ENCODE results near the genes SPATA20, SPAG9, NME2 and PCTP.

DNA sequence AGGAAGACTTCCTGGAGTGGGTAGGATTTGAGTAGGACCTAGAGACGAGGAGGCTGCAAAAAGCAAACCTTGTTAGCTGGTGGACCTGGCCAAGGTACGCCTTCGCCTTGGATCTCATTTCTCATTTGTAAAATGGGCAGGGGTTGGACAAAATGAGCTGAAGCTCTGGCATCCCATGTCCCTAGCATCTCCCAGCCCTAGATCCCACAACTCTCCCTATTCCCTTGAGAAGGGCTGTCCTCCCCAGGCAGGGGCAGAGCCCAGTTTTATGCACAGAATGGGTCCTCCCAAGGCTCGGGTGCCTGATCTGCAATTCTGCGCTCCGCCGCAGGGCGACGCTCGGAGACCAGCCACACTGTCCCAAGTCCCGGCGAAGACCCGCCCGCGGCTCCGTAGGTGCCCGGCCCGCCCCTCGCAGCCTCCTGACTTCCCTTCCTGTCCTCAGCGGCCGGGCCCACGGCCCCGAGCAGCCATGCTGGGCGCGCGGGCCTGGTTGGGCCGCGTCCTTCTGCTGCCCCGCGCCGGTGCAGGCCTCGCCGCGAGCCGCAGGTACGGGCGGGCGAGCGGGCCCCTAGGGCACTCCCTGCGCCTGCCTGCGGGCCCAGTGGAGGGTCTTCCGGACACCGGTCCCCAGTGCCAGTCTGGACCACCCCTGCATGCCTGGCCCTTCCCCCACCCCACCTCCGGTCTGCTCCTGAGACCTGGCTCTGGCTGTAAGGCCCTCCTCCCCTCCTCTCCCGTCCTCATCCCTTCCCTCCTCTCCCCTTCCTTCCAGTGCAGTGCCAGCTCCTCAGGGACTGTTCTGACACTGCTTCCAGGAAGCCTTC is at the start of gene SPATA20:
SPATA20 (plus strand) TSS at position 438 of the 827 bp plus-strand sequence.
CAGE:
- cytosol, long polyA minus RNA: start-site peak on the plus strand centred at position 404 of the sequence, 125 bp wide, 23 reads
- cytosol, long polyA plus RNA: no peak
- long polyA plus RNA: no peak
- nucleus, long polyA minus RNA: start-site peak on the plus strand centred at position 465 of the sequence, 17 bp wide, 25 reads
- nucleus, long polyA plus RNA: start-site peak on the plus strand centred at position 457 of the sequence, 28 bp wide, 202 and 161 reads in 2 replicates

DNA sequence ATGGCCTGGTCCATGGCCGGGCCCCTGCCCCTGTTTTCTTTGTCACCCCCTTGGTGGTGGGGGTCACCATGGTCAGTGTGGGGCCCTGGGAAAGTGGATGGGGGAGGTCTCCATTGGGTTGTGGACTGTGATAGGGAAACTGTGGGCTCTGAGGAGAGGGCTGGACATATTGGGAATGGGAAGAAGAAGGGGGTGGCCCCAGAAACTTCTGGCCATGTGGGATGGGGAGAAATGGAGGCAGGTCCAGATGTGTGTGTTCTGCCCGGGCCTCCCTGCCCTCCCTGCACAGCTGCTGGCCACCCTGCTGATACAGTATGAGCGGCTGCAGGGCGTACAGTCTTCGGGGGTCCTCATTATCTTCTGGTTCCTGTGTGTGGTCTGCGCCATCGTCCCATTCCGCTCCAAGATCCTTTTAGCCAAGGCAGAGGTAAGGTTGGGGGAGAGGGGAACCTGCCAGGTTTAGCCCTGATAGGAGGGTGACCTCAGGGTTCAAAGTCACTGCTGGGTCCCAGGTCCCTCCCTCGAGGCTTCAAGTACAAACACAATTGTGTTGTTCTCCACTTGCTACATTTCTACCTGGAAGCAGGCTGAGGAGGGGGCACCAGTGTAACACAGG is 22.2 kb downstream of the ABCC3 start:
CAGE:
- cytosol, long polyA minus RNA: no peak
- cytosol, long polyA plus RNA: no peak
- long polyA plus RNA: no peak
- nucleus, long polyA minus RNA: no peak
- nucleus, long polyA plus RNA: no peak

CAGE:
- cytosol, long polyA minus RNA: no peak
- cytosol, long polyA plus RNA: no peak
- long polyA plus RNA: no peak
- nucleus, long polyA minus RNA: no peak
- nucleus, long polyA plus RNA: no peak
These were observed 19.5 kb downstream of the LUC7L3 start for GRCh38 chr17:50738615-50739495.

DNA sequence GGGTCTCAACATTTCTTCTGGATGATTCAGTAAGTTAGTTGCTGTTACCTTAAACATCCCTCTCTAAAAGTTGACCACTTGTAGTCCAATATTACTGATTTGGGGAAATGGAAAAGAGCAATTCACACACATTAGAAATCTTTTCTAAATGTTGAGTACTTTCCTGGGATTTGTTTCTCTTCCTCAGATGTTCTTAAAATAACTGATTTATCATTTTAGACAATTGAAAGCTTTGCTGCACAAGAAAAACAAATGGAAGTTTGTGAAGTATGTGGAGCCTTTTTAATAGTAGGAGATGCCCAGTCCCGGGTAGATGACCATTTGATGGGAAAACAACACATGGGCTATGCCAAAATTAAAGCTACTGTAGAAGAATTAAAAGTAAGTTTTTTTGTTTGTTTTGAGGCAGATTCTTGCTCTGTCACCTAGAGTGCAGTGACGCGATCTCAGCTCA is 22.9 kb downstream of the ANKRD40CL start:
CAGE:
- cytosol, long polyA minus RNA: no peak
- cytosol, long polyA plus RNA: no peak
- long polyA plus RNA: start-site peak on the plus strand centred at position 313 of the sequence, 116 bp wide, 557 and 657 reads in 2 replicates
- nucleus, long polyA minus RNA: start-site peak on the plus strand centred at position 315 of the sequence, 120 bp wide, 458 reads
- nucleus, long polyA plus RNA: no peak

DNA sequence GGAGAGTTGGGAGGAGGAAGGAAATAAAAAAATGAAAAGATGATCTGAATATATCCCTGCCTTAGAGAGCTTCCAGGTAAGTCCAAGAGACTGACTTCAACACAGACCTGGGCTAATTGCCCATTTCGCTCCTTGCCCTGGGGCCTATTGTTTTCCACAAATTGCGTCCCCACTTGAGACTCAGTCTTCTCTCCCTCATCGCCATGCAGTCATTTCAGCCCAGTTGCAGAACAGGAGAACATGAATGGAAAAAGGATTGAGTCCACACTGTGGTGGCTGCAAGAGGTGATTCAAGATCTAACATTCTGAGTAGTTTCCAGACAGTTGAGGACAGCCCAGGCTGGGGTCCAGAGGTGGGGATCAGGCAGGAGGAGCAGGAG is 21.6 kb upstream of the TOB1 start:
CAGE:
- cytosol, long polyA minus RNA: no peak
- cytosol, long polyA plus RNA: no peak
- long polyA plus RNA: no peak
- nucleus, long polyA minus RNA: no peak
- nucleus, long polyA plus RNA: no peak

DNA sequence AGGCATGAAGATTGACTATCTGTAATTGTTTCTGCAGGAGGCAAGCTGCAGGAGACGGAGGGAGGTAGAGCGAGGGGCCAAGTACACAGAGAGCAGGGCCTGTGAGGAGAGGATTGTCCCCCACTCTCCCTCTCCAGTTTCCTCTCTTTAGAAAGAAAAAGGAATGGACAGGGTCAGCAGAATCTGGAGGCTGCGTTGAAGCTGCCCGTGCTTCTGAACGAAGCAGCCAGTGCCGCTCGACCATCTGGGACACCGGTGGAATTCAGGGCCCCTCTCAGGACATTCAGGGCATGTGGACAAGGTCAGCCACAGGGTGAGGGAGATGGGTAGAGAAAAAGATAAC is 33.9 kb upstream of the TOB1 start:
CAGE:
- cytosol, long polyA minus RNA: no peak
- cytosol, long polyA plus RNA: no peak
- long polyA plus RNA: no peak
- nucleus, long polyA minus RNA: no peak
- nucleus, long polyA plus RNA: no peak

DNA sequence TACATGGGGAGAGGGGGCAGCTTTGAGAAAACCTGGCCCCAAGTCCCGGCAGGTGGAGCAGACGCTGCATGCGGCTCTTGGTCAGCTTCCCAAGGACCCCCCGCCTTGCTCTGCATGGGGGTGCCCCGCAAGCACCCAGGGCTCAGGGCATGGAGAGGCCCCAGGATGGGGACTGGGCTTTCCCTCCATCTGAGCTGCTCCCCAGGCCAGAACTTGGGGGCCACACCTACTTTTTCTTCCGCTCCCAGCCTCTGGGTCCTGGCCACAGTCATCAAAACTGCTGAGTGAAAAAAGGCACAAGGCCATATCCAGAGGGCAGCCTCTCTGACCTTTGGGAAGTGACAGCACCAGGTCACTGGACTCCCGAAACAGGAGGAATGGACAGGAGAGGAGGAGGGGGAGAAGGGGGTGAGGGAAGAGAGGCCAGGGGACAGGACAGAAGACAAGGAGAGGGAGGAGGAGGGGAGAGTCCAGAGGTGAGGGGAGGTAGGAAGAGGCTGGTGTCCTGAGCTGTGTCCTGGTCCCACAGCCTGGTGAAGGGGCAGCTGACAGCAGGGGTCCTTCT is 73.6 kb upstream of the TOB1 start:
CAGE:
- cytosol, long polyA minus RNA: no peak
- cytosol, long polyA plus RNA: no peak
- long polyA plus RNA: no peak
- nucleus, long polyA minus RNA: no peak
- nucleus, long polyA plus RNA: no peak

DNA sequence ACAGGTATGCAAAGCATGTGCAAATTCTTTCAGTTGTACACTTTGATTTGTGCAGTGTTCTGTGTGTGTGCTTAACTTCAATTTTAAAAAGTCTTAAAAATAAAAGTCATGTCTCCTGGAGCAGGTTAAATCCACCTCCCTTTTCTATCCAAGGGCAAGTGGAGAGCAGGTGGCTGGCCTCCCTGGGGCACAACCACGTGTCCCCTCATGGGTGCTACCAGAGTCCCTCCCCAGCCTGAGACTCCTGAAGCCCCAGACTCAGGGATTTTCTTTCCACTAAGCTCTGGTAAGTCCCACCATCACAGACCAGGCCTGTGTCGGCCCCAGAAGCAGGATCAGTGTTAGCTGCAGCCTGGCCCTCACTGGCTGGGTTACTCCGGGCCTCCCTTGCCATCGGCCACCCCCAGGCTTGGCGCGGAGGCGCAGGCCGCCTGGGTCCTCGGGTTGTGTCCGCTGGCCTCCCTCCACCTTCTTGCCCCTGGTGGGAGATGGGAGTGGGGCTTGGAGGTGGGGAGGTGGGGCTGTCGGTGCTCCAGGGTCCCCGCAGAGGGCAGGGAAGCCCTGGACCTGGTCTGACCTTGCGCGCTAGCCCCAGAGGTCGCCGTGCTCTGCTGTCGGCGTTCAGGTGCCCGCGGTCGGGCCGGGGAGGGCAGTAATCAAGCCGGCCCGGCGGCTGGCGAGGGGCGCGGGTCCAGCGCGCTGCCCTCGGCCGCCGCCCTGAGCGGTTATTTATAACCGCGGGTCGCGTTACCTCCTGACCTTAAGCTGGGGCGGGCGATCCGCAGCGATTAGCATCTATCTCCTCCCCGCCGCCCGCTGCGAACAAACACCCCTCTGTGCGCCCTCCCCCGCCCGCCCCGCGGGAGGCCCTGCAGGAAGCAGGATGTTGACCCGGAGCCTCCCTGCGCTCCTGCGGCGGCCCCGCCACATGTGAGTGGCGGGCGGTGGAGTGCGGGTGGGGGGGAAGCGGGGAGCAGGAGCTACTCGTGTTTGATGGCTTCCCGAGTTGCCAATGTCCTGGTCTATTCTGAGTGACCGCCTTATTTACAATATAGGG is 78.1 kb upstream of the TOB1 start:
CAGE:
- cytosol, long polyA minus RNA: no peak
- cytosol, long polyA plus RNA: no peak
- long polyA plus RNA: no peak
- nucleus, long polyA minus RNA: no peak
- nucleus, long polyA plus RNA: no peak

GRCh38 chr17:50946408-50947220 is 80.5 kb upstream of the TOB1 start:
CAGE:
- cytosol, long polyA minus RNA: no peak
- cytosol, long polyA plus RNA: no peak
- long polyA plus RNA: no peak
- nucleus, long polyA minus RNA: no peak
- nucleus, long polyA plus RNA: no peak

DNA sequence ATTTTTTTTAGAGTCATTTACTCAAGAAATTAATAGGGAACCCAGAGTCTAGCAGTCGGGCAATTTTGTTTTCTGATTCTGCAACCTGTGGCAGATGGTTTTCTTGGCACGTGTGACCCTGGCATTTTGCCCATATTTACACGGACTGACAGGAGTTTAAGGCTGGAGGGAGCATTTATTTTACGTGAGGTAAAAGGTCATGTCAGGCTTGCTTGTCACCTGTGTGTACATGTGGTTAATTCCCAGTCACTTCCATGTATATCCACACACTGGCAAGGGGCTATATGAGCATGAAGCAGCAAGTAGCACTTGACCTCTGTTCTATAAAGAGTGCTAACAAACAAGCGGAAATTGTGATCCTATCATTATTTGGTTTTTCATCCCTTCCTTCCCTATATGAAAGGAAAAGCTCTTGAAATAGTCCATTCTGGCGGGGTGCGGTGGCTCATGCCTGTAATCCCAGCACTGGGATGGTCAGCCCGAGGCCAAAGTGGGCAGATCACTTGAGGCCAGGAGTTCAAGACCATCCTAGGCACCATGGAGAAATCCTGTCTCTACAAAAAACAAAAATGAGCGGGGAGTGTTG is 2.2 kb downstream of the SPAG9 start:
CAGE:
- cytosol, long polyA minus RNA: no peak
- cytosol, long polyA plus RNA: no peak
- long polyA plus RNA: no peak
- nucleus, long polyA minus RNA: no peak
- nucleus, long polyA plus RNA: no peak

DNA sequence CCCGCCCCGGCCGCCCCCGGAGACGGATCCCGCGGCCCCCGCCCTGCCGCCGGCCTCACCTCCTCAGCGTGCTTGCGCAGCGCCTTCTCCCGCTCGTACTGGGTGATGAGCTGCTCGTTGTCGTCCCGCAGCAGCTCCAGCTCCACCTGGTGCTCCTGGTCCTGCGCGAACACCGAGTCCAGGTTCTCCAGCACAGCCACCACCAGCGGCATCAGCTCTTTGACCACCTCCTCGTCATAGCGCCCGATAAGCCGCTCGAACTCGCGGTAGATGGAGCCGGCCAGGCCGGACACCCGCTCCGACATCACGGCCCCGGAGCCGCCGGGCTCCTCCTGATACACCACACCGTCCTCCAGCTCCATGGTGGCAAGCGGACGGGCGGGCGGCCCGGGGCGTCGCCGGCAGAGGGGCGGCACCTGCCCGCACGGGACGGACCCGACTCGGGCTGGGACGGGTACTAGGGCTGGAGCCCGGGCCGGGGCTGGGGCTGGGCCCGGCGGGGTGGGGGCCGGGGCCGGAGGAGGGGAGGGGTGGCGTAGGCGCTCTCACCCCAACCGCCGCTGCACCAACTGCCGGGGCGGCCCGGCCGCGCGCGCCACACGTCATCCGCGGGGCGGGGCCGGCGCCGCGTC is at the start of gene SPAG9:
SPAG9 (minus strand) TSS at position 574 of the 632 bp plus-strand sequence.
CAGE:
- cytosol, long polyA minus RNA: no peak
- cytosol, long polyA plus RNA: start-site peak on the minus strand centred at position 516 of the sequence, 117 bp wide, 34 and 25 reads in 2 replicates
- long polyA plus RNA: start-site peak on the minus strand centred at position 278 of the sequence, 400 bp wide, 67 and 179 reads in 2 replicates
- nucleus, long polyA minus RNA: no peak
- nucleus, long polyA plus RNA: start-site peak on the minus strand centred at position 87 of the sequence, 18 bp wide, 20 and 30 reads in 2 replicates; start-site peak on the minus strand centred at position 320 of the sequence, 75 bp wide, 43 and 21 reads in 2 replicates; start-site peak on the minus strand centred at position 519 of the sequence, 165 bp wide, 139 and 97 reads in 2 replicates

DNA sequence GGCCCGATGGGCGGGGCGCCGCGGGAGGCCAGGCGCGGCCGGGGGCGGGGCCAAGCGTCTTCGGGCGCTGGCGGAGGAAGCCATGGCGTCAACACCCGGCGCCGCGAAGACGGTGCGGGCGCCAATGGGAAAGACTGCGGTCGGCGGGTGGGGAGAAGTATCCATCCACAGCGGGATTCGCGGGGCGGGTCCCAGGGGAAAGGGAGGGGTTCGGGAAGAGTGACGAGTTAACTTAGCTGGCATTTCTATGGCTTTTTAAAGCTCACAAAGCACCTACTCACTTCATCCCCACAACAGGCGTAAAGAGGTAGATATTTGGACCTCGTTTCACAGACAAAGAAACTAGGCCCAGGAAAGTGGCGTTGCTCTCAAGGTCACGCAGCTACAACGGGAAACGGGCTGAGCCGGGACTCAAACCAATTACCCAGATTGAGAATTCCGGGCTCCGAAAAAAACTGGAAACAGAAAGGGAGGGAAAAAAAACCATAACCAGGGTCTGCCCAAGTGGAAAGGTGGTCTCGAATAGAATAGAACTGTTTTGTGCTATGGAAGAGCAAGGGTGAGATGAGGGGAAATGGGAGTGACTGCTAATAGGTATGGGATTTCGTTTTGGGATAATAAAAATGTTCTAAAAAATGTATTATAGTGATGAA is 385 bp upstream of the SPAG9 start:
CAGE:
- cytosol, long polyA minus RNA: no peak
- cytosol, long polyA plus RNA: no peak
- long polyA plus RNA: no peak
- nucleus, long polyA minus RNA: start-site peak on the plus strand centred at position 288 of the sequence, 7 bp wide, 11 reads
- nucleus, long polyA plus RNA: no peak

GRCh38 chr17:51166112-51167006 is at the start of gene NME2:
NME2 (plus strand) TSS chr17:51166411.
CAGE:
- cytosol, long polyA minus RNA: start-site peak on the plus strand at chr17:51166406-51166465, 134 reads
- cytosol, long polyA plus RNA: start-site peak on the plus strand at chr17:51166381-51166547, 2,452 and 678 reads in 2 replicates; start-site peak on the plus strand at chr17:51166738-51166837, 808 and 400 reads in 2 replicates
- long polyA plus RNA: start-site peak on the plus strand at chr17:51166406-51166511, 421 and 1,161 reads in 2 replicates; start-site peak on the plus strand at chr17:51166755-51166842, 434 and 547 reads in 2 replicates
- nucleus, long polyA minus RNA: start-site peak on the plus strand at chr17:51166379-51166526, 22 reads; start-site peak on the plus strand at chr17:51166734-51166906, 30 reads
- nucleus, long polyA plus RNA: no peak

CAGE:
- cytosol, long polyA minus RNA: no peak
- cytosol, long polyA plus RNA: no peak
- long polyA plus RNA: no peak
- nucleus, long polyA minus RNA: no peak
- nucleus, long polyA plus RNA: no peak
These were observed 337.8 kb downstream of the CA10 start for GRCh38 chr17:51820788-51821113.

CAGE:
- cytosol, long polyA minus RNA: no peak
- cytosol, long polyA plus RNA: no peak
- long polyA plus RNA: no peak
- nucleus, long polyA minus RNA: no peak
- nucleus, long polyA plus RNA: no peak
These were observed 762 bp downstream of the CA10 start for GRCh38 chr17:52157722-52158182.

CAGE:
- cytosol, long polyA minus RNA: no peak
- cytosol, long polyA plus RNA: no peak
- long polyA plus RNA: no peak
- nucleus, long polyA minus RNA: no peak
- nucleus, long polyA plus RNA: no peak
These were observed 159.9 kb upstream of the TOM1L1 start for GRCh38 chr17:54740703-54741246.

DNA sequence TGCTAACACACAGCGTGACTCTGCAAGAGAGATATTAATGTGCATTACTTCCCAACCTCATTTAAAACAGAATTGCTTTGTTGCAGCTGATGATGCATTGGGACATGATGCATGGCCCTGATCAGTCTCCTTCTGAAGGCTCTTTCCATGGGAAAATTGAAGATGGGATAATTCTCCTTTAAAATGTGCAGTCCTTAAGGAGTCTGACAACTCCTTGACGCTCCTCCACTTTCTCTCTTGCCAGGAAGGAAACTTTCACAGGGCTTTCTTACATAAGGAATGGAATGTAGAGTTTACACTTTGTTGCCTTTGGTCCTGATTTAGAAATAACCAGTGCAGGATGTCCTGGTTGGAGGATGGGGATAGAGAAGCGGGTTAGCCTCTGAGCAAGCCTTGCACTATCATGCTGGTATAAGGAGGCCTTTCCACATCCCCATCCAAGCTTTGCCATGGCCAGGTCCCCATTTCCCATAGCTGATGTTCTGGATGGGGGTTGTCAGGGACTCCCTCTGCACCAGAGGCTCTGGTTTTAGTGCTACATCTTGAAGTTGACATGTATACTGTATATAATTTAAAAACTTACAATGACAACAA is 21.7 kb upstream of the MMD start:
CAGE:
- cytosol, long polyA minus RNA: no peak
- cytosol, long polyA plus RNA: no peak
- long polyA plus RNA: no peak
- nucleus, long polyA minus RNA: no peak
- nucleus, long polyA plus RNA: no peak

DNA sequence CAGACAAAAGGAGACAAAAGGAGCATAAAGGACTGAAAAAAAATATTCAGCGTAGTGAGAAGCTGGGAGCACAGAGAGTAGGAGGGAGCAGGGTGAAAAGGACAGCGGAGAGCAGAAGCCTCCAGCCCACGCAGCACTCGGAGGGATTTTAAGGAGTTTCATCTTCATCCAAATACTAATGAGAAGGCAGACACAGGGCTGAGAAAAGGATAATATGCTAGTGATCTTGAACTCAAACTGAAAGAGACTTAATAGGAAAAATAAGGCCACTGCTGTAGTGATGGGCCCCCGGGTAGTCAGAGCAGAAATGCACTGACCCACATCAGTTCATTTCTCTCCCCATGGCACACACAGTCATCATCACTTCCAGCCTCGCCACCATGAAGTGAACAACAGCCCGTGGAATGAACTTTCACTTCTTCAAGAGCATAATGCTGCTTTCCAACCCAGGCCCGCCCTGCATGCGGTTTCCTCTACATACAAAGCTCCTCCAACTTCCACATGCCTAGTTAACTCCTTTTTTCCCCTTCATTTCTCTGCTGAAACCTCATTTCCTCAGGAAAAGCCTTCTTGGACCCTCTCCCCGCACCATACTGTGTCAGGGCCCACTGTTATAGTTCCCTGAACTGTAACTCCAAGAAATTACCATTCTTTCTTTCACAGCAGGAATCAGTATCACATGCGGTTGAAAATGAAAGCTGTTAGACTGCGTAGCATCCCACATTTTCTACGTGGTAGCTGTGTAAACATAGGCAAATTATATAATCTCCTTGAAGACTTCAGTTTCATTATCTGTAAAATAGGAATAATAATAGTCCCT is 145.6 kb downstream of the TMEM100 start:
CAGE:
- cytosol, long polyA minus RNA: no peak
- cytosol, long polyA plus RNA: no peak
- long polyA plus RNA: no peak
- nucleus, long polyA minus RNA: no peak
- nucleus, long polyA plus RNA: no peak

DNA sequence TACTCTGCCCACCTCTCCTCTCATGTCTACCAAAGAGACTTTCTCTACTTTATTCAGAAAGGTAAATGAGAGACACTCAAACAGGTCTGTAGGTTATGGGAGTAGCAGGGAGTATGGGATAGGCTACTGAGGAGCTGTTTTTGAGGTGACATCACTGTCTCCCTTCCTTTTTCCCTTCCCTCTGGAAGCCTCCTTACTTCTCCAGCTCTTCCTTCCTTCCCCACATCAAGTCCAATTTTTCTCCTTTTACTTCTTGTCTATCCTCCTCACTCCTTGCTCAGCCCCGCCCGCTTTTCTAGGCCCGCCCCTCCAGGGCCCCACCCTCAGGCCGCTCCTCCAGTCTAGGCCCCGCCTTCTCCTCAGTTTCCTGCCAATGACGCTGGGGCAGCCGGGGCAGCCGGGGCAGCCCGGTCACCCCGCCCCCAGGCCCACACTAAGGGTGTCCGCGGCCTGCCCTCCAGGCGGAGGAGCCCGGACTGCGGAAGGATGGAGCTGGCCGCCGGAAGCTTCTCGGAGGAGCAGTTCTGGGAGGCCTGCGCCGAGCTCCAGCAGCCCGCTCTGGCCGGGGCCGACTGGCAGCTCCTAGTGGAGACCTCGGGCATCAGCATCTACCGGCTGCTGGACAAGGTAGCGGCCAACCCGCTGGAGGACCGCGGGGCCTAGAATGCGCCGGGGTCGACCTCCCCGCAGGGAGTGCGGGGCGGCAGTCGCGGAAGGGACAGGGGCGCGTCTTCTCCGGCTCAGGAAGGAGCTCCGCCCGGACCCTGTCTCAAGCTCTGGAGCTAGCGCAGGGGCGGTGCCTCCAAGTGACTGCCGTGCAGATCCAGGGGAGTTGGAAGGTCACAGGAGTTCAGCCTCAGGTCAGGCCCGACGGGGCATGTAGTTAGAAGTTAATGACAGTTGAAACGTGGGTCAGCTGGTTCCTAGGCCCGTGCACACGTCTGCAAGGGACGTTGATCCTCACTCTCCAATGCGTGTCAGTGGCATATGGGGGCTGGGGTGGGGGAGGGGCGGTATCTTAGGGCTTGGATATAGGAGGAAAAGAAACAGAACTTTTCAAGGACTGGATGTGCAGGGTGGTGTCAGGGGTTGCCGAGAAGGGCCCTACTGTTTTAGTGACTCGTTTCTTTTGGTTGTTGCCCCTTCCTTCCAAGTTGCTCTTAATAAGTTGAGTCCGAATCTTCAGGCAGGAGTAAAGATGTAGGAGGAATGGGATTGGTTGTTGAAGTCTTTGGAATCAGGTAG is at the start of gene PCTP:
PCTP (plus strand) TSS at position 434 of the 1,245 bp plus-strand sequence.
CAGE:
- cytosol, long polyA minus RNA: start-site peak on the plus strand centred at position 462 of the sequence, 104 bp wide, 21 reads
- cytosol, long polyA plus RNA: no peak
- long polyA plus RNA: start-site peak on the plus strand centred at position 455 of the sequence, 128 bp wide, 531 and 351 reads in 2 replicates
- nucleus, long polyA minus RNA: start-site peak on the plus strand centred at position 471 of the sequence, 92 bp wide, 15 reads
- nucleus, long polyA plus RNA: start-site peak on the plus strand centred at position 451 of the sequence, 103 bp wide, 92 and 160 reads in 2 replicates

GRCh38 chr17:55783506-55784249 is 32.8 kb downstream of the PCTP start:
CAGE:
- cytosol, long polyA minus RNA: no peak
- cytosol, long polyA plus RNA: no peak
- long polyA plus RNA: no peak
- nucleus, long polyA minus RNA: no peak
- nucleus, long polyA plus RNA: no peak

All from keratinocyte (primary cell).